Epithelial cell of alveolus of lung (primary cell): ENCODE data around the gene RETREG1.

GRCh38 chr5:14652878-14653656 is 11.5 kb upstream of the OTULIN start:
- RAMPAGE, long total RNA: no peak
- RRBS: no CpG with 5 or more reads among the region's 12 CpGs

DNA sequence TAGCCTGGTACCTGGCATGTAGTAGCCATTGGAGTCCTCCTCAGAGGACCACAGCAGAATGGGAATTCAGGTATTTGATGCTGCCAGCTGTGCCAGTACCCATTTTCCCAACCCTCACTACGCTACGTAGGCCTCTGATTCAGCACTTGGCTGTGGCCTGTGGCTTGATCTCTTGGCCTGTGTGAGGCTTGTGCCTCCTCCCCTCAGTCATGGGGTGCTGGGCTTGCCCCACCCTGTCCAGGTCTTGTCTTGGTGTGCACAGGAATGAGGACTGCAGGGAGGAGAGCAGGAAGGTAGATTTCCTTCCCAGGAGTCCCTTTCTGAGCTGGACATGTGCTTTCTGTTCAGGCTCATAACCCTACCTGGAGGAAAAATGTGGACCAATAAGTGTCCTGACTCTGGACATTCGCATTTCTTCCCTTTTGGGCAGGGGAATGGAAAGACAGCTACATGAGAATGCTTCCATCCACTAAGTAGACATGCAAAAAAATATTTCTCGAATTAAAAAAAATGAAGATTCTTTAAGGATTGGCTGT is 11.9 kb downstream of the OTULIN start:
- RAMPAGE, long total RNA: no peak
- RRBS: no CpG with 5 or more reads among the region's 4 CpGs

DNA sequence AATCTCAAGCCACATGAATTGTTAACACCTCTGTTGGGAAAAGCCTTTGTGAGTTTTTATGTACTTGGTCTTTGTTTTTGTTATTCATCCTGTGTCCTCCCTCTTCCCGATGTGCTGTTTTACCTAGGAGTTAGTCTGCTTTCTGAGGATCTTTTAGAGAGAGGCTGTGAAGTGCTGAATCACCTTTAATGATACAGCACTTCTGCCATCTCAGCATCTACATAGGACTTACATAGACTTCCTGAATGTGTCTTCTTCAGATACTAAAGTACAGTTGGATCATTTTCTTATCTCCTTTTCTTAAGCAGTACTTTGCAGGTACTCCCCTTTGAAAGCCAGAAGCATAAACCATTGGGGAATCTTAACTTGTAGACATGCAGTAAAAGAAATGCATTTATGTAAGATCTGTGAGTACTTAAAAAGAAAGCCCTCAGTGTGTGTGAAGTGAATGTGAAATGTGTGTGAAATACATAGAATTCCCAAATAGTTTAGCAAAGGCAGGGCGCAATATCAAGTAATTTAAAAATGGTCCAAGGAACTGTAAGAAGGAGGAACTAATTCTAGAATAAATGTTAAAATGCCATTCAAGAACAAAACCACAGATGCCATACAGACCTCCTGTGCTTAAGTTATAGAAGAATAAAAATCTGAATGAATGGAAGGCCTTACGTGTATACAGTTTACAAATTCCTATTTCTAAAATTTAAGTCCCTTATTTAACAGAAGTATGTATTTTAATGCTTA is 31.7 kb downstream of the OTULIN start:
- RAMPAGE, long total RNA: no peak
- RRBS: no CpG with 5 or more reads among the region's 3 CpGs

- RAMPAGE, long total RNA: no peak
- RRBS: no CpG with 5 or more reads among the region's 7 CpGs
Observed at GRCh38 chr5:14701768-14702086, 37.2 kb downstream of the OTULIN start.

- RAMPAGE, long total RNA: no peak
- RRBS: no CpG with 5 or more reads among the region's 23 CpGs
Observed at GRCh38 chr5:14869924-14870811, 1.4 kb downstream of the ANKH start.

GRCh38 chr5:14925838-14926312 is 54.3 kb upstream of the ANKH start:
- RAMPAGE, long total RNA: no peak
- RRBS: no CpG with 5 or more reads among the region's 8 CpGs

GRCh38 chr5:15008319-15008849 is 136.8 kb upstream of the ANKH start:
- RAMPAGE, long total RNA: no peak
- RRBS: no CpG with 5 or more reads among the region's 9 CpGs

GRCh38 chr5:15757516-15758602 is 257.9 kb downstream of the FBXL7 start:
- RAMPAGE, long total RNA: no peak
- RRBS: no CpG with 5 or more reads among the region's 11 CpGs

DNA sequence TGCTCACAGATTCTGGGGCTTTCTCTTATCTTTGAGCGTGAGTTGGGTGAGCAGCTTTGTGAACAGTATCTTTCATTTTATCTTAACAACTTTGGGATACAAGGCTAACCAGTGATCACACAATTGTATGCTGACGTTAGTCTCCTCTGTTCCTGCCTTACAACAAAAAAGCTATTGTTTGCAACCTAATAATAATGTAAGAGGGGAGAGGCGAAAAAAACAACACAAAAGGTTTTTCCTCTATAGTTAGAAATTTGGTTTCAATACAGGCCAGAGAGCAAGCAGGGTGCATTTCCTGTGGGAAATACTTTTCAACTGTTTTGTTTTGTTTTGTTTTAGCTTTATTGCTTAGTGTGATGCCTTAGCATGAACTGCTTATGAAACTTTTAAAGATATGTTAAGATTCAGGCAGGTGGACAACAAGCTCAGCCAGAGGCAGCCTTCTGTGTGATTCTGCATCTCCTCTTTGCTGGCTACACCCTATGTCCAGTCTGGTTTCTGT is 294.7 kb downstream of the FBXL7 start:
- RAMPAGE, long total RNA: no peak
- RRBS: no CpG with 5 or more reads among the region's 3 CpGs

DNA sequence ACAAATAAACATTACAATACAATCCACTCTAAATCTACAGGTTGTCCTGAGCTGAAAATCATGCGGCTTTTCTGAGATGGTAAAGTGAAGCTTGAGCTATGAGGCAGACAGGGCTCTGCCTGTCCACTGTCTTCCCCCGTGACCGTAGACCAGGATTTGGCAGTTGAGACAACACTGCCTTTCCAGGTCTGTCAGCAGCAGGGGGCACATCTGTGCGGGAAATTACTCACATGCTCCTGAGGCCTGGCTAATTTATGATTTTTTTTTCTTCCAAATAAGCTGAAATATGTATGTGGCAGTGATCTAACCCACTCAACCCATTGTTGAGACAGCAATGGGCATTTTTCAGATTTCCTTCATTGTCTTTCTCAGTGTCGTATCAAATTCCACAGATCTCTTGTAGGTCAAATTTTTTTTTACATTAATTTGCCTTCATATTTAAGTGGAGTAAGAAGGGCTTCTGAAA is 307.9 kb downstream of the FBXL7 start:
- RAMPAGE, long total RNA: no peak
- RRBS: no CpG with 5 or more reads among the region's 5 CpGs

GRCh38 chr5:16616279-16617397 is at the start of gene RETREG1:
Gene RETREG1, minus strand, starts transcription at chr5:16616997.
- RAMPAGE, long total RNA: no peak
- RRBS: 2% methylated on average over 40 of the region's 111 CpGs

DNA sequence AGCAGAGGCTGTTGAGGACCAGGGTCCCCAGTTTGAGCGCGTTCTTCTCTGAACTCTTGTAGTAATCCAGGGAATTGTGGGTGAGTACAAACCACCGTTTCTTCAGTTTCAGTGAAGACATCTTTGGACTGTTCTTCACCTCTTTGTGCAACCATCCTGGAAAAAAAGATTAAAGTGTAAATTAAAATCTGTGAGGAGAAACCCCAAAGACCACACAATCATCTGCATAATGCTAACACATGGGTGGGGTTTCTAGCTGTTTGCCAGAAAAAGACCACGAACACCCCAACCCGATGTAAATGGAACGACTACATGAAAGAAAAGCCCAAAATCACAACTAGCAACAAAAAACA is 64.5 kb upstream of the RETREG1 start:
- RAMPAGE, long total RNA: no peak
- RRBS: no CpG with 5 or more reads among the region's 6 CpGs

DNA sequence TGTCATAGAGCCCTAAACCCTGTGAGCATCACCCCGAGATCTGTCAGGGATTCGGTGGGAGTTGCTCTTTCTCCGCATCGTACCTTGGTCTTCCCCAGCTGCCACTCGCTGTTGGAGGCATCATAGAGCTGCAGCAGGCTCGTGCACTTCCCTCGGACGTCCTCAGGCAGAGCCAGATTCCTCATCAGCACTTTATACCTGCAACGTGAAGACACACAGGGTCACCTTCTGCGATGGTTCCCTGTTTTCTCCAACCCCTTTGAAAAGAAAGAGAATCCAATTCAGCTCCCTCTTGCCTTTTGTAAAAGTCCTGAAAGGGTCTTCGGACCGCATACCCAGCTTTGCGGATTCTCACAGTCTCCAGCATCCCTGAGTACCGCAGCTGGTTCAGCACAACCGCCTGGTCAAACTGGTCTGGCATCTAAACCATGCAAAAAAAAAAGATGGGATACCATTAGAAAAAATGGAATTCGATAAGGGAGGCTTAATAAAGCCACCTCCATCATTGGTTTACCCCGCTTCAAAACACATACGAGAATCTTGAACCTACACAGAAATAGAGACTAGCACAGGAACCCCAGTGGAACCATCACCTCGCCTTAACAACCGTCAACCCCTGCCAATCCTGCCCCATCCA is 94.1 kb upstream of the RETREG1 start:
- RAMPAGE, long total RNA: no peak
- RRBS: no CpG with 5 or more reads among the region's 20 CpGs

GRCh38 chr5:16895233-16895764 is 40.8 kb downstream of the MYO10 start:
- RAMPAGE, long total RNA: no peak
- RRBS: no CpG with 5 or more reads among the region's 7 CpGs

DNA sequence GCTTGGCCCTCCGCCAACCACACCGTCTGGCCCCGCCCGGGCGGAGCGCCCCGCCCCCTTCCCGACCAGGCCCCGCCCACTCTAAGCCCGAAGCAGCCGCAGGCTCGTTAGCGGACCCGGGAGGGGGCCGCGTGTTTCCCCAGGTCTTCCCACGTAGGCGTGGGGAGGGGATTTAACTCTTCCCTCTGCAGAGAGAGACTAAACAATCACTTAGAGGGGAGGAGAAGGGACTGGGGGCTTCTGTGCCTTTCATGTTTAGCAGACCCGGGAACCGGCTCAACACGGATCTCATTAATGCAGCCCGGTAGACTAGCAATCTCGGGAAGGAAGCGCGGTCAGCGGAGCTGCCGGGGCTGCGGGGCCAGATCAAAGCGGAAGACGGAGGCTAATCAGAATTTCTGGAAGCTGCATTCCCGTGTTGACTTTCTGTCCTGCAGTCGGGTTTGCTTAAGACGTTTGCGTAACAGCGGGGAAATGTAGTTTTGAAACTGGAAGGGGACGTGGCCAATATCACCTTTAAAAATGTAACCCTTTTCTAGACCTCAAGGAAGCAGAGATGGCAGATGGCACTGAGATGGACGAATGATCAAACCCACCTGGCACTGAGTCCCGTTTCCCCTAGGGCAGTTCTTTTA is 409 bp upstream of the MYO10 start:
- RAMPAGE, long total RNA: no peak
- RRBS: under 1% methylated on average over 13 of the region's 38 CpGs

GRCh38 chr5:17216700-17217187 is 687 bp upstream of the BASP1 start:
- RAMPAGE, long total RNA: no peak
- RRBS: no CpG with 5 or more reads among the region's 39 CpGs

- RAMPAGE, long total RNA: no peak
- RRBS: under 1% methylated on average over 4 of the region's 78 CpGs
Observed at GRCh38 chr5:17217963-17219088, 895 bp downstream of the BASP1 start.

DNA sequence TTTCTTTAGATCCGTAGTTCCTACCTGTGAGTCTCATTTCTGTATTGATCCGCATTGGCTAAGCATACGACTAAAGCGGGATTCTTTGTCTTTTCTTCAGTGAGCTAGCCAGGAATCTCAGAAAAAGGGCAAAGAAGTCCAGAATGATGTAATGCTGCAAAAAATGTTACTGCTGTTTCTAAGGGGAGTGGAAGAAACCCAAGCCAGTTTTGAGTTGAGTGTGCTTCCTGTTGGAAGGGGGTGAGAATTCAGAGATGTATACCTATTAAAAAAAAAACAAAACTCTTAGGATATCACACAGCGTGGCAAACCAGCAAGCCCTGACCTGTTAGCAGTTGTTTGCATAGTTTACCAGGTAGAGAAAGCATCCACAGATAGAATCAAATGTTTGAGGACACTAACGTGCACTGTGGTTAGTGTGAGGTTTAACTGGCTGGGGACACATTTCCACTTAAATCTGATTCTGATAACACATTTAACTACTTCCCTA is 11.4 kb downstream of the BASP1 start:
- RAMPAGE, long total RNA: no peak
- RRBS: no CpG with 5 or more reads among the region's 6 CpGs

GRCh38 chr5:17443803-17444258 is 48.0 kb downstream of the H3Y2 start:
- RAMPAGE, long total RNA: no peak
- RRBS: no CpG with 5 or more reads among the region's 13 CpGs

- RAMPAGE, long total RNA: no peak
- RRBS: no CpG with 5 or more reads among the region's 8 CpGs
Observed at GRCh38 chr5:18698500-18698935, 1042.9 kb upstream of the H3Y1 start.